Colonic mucosa (tissue), 1 donor: ENCODE measurements around a stretch of chr3.

DNA sequence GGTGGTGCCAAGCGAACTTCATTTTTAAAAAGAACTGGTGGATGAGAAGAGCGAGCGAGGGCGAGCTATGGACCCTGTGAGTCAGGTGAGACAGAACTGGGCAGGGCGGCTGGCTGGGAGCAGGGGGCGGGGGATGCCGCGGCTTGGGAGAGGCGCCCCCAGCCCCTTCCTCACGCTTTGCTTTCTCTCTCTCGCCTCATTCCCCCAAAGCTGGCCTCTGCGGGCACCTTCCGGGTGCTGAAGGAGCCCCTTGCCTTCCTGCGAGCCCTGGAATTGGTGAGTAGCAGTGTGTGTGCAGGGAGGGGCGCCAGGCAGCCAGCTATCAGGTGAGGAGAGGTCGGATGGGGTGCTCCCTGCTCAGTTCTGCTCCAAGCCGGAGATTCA, 351 bp downstream of the SYNPR start:
- PRO-cap = no peak

GRCh38 chr3:63926129-63926648, 62.5 kb downstream of the ATXN7 start:
- PRO-cap = no peak

- PRO-cap = no peak
Measured at GRCh38 chr3:64013162-64013756, 10.0 kb downstream of the PSMD6 start.

GRCh38 chr3:64015363-64015684, 8.0 kb downstream of the PSMD6 start:
- PRO-cap = no peak

- PRO-cap = no peak
Measured at GRCh38 chr3:64022180-64022906, 951 bp downstream of the PSMD6 start.

GRCh38 chr3:64241472-64242090, 16.3 kb upstream of the PRICKLE2 start:
- PRO-cap = no peak

GRCh38 chr3:64326918-64328030, 102.0 kb upstream of the PRICKLE2 start:
- PRO-cap = no peak

DNA sequence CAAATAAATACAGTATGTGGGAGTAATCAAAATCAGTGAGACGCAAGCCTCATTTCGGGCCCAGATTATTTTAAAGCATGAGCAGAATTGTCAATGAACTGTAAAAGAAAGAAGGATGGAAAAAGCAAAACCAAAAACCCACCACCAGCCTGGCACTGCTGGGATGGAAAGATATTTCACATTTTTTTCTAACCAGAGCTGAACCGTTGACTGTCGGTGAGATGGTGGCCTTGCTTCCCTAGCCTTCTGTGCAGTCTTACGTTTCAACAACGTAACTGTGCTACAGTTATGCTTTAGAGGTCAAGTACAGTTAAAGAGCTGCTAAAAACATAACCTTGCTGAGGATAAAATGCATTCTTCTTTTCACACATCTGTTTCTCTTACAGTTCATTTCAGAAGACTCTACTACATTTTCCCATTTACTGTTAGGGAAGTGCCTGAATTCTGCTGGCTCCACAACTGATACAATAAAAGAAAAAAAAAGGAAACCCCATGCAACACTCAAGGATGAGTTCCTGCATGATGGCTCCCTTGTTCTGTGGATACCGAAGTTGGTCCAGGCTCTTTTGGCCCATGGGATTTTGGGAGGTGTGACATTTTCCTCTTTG, 160.6 kb upstream of the PRICKLE2 start:
- PRO-cap = no peak

GRCh38 chr3:64595153-64595670, 92.6 kb downstream of the ADAMTS9 start:
- PRO-cap = no peak

GRCh38 chr3:64883340-64883773, 195.6 kb upstream of the ADAMTS9 start:
- PRO-cap = no peak

DNA sequence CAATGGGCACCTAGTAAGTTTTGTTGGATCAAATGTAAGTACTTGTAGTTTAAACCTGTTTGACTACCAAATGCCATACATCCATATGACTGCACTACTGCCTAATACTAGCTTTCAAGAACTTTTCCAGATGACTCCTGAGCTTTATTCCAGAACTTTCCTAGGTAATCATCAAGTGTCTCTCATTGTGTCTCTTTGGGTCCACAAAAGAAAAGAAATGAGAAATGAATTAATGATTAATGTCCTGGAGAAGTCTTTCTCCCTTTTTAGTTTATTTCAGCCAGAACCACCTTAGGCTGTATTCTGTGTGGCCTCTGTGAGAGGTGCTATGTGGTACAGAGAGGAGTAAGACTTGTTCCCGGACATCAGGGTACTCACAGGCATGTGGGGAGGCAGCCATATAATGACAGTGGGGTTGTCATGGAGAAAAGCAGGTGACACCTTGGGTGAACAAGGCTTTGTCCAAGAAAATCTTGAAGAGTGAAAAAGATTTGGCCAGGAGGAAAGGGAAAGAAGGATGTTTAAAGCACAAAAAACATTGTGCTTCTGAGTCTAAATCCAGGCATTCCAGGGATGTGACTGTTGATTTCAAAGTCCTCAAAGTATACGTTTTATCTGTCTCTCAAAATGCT, 232.7 kb upstream of the ADAMTS9 start:
- PRO-cap = no peak

DNA sequence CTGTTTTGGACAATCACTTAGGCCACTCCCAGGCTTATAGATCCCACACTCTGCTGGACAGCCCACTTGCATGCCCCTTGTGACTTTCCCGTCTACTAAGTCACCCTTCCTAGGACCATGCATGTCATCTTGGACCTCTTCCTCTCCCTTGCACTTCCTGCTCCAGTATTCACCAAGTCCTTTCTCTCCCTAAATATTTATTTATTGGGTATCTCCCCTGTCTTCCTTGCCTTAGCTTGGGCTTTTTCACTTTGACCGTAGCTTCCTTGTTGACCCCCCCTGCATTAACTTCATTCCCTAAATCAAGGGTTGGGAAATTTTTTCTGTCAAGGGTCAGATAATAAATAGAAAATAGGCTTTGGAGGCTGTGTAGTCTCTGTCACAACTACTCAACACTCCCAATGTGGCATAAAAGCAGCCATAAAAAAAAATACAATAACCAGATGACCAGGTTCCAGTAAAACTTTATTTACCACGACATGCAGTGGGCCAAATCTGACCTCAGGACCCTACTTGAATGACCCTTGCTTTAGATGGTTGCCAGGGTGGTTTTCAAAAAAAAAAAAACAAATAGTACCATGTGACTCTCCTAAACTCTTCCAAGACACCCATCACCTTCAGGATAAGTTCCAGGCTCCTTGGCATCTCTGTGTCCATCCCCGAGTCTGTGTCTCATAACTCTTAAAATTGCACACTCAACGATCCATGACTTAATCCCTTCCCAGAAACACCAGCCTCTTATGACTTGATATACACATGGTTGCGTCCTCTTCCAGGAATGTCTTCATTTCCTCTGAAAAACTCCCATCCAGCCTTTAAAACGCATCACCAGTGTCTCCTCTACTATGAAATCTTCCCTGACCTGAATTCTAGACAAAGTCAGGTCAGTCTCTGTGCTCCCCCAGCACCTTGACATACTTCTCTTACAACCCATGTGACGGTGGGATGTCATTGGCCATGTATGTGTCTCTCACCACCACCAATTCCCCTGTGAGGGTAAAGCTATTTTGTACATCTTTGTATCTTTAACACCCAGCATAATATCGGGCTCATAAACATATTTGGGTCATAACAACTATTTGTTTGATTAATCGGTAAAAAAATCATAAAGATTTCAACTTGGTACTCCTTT, 449.1 kb downstream of the MAGI1 start:
- PRO-cap = no peak

DNA sequence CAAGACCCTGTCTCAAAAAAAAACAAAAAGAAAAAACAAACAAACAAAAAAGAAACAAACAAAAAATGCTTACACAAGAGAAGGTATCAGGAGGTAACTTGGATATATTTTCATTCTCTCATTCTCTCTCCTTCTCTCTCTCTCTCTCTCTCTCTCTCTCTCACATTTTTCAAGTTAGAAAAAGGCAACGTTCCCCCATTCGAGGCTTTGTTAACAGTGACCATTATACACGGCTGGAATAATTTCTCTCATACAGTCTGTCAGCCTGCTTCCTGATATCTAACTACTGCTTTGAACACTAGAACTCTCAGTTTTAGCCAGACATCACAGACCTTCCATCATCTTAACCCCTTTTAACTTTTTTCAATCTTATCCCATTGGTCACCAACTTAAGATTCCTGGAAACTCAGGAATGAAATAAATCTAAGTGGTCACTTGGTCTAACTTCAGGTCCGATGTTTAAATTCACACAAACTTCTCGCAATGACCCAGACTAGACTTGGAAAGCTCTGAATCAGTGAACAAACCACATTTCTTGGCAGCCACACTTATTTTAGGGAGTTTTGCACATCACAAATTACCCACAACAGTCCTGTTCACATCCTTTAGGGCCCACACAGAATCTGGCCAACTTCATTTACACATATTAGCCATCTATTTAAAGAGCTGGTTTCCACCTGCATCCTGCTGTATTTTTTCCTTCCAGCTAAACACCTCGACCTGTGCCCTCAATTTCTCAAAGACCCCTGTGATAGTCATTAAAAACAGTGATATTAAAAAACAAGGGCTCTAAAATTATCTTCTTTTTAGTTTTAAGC, 119.0 kb downstream of the MAGI1 start:
- PRO-cap = no peak

DNA sequence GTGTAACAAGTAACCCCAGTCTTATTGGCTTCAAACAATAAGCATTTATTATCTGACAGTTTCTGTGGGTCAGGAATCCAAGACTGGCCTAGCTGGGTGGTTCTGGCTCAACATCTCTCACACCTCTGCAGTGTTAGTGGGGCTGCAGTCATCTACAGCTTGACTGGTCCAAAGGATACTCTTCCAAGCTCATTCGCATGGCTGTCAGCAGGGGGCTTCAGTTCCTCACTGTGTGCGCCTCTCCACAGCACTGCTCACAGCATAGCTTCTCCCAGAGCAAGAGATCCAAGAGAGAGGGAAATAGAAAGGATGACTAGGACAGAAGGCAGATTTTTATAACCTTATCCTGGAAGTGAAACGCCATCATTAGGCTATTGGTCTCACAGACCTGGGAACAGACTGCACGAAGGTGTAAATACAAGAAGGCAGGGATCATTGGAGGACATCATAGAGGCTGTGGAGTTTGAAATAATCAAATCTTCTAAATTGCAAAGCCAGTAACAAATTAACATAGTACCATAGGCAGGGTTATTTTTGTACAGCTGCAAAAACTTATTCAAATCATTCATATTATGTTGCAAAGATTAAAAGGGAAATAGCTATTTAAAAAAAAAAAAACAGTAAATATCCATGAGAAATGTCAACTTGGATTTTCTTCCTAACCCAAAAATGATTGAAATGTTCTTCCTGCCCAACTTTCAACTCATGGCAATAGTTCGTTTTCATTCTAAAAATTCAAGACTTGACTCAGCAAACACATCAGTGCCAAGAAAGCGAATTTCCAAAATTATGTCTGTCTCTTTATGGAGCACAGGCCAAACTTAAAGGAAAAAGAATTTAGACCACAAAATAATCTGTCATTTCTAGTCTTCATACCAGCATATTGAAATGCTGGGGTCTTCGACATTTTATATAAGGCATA, 64.0 kb downstream of the MAGI1 start:
- PRO-cap = no peak

DNA sequence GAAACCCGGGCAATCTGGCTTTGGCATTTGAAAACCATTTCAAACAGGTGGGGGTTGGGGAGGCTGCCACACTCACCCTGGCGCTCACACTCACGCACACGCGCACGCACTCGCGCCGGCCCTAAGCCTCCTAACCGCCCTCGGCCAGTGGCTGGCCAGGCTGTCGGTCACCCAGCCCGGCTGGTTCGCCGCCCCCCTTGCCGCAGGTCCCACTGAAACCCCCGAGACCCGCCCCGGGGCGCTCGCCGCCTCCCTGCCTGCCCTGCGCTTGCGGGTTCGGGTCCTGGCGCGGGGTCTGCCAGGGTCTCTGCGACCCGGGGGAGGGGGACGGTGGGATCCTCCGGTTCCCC, 409 bp upstream of the MAGI1 start:
- PRO-cap = unidirectional peak, plus-strand start at position 215 of the sequence; unidirectional peak, plus-strand start at position 245 of the sequence

DNA sequence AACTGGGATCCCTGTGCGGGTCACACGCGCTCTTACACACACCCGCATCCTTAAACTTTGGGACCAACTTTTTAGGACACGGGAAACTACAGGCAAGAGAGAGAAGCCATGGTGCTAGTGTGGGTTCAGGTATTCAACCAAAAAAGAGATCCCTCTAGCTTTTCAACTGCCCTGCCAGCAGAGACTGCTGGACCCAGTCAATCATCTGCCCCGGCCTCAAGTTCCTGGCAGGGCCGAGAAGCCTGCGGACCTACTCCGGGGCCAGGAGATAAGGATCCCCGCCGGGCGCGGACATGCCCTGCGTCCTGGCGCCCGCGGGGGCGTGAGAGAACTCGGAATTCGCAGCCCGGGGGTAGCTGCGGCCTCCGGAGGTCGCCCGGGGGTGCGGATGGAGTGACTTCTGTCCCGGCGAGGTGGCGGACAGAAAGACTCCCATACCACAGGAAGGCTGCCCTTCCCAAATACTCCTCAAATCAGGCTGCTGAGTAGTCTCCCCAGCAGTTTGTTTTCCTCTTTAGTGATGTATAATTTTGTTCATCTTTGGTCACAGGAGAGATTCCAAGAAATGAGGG, 870 bp upstream of the MAGI1 start:
- PRO-cap = unidirectional peak, minus-strand start at position 226 of the sequence

GRCh38 chr3:66053366-66053946, 14.7 kb upstream of the MAGI1 start:
- PRO-cap = no peak

DNA sequence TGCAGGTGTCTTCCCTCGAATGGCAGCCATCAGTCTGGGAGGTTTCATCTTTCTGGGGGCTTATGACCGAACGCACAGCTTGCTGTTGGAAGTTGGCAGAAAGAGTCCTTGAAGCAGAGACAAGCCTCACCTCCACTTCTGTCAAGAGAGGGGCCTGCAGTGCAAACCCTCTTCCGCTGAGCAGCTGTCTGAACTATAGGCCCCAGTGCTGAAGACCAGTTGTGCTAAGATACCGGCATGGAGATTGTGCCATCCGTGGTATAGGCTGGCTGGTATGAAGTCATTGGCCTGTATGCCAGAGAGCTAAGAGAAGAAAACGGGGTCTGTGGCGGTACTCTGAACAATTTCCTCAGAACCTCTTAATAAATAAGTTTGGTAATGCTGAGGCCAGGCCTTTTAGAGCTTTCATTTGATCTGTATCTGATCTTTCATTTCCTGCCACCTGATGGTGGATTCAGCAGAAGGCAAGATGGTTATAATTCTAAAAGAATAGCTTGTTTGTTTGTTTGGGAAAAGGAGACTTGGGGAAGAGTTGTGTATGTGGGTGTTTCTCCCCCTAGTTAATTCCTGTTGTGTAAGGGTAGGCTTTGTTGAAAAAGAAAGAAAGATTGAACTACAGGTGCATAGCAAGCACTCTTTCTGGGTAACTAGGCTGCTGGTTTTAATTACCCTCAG, 123.0 kb downstream of the LRIG1 start:
- PRO-cap = no peak

GRCh38 chr3:66385972-66386537, 114.8 kb downstream of the LRIG1 start:
- PRO-cap = no peak

- PRO-cap = no peak
Measured at GRCh38 chr3:66405136-66405754, 95.6 kb downstream of the LRIG1 start.